ENCODE measurements around a stretch of chr11.

- RRBS, result no CpG with 5 or more reads among the region's 7 CpGs
Observed at GRCh38 chr11:68070810-68071807, 32.3 kb downstream of the TCIRG1 start.

DNA sequence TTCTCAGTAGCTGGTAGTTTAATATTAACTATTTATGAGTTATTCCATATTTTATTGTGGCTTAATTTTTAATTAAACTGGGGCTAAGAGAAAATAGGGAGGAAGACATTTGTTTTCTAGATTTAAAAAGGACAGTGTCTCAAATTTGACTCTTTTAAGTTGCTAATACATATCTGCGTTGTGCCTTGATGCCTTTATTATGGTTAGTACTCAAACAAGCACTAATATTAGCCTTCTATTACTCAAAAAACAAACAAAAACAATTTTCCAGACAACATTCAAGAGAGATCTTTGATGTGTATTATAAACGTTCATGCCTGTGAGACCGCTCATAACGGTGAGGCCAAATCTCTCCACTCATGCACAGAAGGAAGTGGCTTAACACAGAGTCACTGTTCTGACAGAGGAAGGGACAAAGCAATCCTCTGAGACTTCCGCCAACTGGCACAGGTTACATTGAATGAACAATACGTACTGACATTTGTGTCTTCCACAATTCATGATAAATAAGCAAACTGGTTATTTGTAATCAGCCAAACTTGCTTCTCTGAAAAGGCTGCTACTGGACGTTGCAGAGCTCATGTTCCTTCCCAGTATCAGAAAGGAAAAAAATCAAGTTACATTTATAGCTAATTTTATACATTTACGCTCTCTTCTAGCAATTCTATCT lies 30.5 kb downstream of the CHKA start:
- RRBS, result no CpG with 5 or more reads among the region's 8 CpGs

GRCh38 chr11:68211520-68212035 lies 1.5 kb downstream of the KMT5B start:
- RRBS, result no CpG with 5 or more reads among the region's 15 CpGs

DNA sequence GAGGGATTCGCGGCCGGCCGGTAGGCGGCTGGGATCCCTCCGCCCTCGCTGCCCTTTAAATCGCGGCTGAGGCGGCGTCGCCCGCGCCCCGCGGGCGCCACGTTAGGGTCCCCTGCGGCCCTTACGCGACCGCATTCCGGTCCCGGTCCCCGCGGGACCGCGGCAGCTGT lies 683 bp upstream of the KMT5B start:
- RRBS, result no CpG with 5 or more reads among the region's 28 CpGs

- RRBS, result under 1% methylated on average over 8 of the region's 33 CpGs
Observed at GRCh38 chr11:68297511-68298145, 14.8 kb upstream of the LRP5 start.

- RRBS, result 8% methylated on average over 3 of the region's 17 CpGs
Observed at GRCh38 chr11:68316840-68317496, 4.6 kb downstream of the LRP5 start.

GRCh38 chr11:68386179-68386718 lies 73.9 kb downstream of the LRP5 start:
- RRBS, result 96% methylated on average over 11 of the region's 45 CpGs

GRCh38 chr11:68396249-68397040 lies 64.1 kb upstream of the PPP6R3 start:
- RRBS, result no CpG with 5 or more reads among the region's 23 CpGs

GRCh38 chr11:68399285-68399916 lies 61.2 kb upstream of the PPP6R3 start:
- RRBS, result 25% methylated on average over 1 of the region's 11 CpGs

GRCh38 chr11:68403356-68403827 lies 57.2 kb upstream of the PPP6R3 start:
- RRBS, result 98% methylated on average over 3 of the region's 21 CpGs

DNA sequence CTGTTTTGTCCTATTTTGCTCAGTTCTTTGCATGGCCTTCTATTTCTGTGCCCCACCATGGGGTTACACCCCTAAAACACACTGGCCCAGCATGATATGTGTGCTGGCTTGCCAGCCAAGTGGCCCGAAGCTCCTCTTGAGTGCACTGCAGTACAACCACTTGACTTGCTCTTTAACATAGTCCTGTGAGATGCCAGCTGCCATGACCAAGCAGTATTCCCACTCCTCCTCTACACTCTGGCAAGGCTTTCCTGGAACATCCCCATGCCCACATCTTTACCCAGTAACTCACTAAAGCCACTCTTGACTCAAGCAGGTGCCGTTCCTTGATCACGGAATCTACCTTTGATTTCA lies 102.9 kb upstream of the GAL start:
- RRBS, result no CpG with 5 or more reads among the region's 3 CpGs

DNA sequence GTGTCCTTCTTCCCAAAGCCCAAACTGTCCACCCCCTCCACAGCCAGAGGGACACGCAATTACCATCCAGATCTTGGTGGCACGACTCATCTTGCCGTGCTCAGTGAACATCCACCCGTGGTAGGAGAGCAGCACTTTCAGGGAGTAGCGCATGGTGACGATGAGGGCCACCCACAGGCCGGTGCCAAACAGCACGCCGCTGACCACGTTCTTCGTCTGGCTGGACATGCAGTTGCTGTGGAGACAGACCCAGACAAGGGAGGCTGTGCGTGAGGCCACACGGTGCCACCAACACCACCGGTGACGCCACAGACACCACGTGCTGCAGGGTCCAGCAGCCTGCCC lies 34.3 kb downstream of the CPT1A start:
- RRBS, result 98% methylated on average over 3 of the region's 16 CpGs

- RRBS, result no CpG with 5 or more reads among the region's 8 CpGs
Observed at GRCh38 chr11:68815235-68815565, 26.5 kb downstream of the CPT1A start.

DNA sequence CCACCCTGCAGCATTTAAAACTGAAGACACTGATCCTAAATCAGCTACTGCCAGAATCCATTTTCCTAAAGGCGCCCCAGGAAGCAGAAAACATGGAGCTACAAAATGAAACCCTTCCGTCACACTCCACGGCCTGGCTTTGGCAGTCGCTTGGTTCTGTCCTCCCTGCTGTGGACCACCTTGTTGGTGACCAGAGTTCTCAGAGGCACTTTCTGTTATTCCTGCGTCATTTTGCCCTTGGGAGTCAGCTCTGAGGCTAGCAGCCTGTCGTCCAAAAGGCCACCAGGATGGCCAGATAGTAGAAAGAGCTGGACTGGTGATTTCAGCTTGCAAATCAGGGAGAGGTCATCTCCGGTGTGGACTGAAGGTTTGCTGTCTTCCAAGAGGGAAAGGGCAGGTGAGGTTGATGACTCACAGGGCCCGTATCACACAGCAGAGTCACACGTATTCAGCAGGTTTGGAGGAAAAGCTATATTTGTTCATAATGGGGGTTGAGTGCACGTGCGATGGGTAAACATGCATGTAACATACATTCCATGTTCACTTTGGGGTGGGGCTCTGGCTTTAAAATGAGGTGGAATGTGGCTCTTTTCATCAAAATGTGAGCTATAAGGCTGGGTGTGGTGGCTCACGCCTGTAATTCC lies 25.7 kb downstream of the MRPL21 start:
- RRBS, result no CpG with 5 or more reads among the region's 12 CpGs

- RRBS, result no CpG with 5 or more reads among the region's 15 CpGs
Observed at GRCh38 chr11:68897869-68898817, 5.5 kb downstream of the MRPL21 start.

GRCh38 chr11:69035974-69036311 lies 12.8 kb upstream of the TPCN2 start:
- RRBS, result no CpG with 5 or more reads among the region's 8 CpGs

DNA sequence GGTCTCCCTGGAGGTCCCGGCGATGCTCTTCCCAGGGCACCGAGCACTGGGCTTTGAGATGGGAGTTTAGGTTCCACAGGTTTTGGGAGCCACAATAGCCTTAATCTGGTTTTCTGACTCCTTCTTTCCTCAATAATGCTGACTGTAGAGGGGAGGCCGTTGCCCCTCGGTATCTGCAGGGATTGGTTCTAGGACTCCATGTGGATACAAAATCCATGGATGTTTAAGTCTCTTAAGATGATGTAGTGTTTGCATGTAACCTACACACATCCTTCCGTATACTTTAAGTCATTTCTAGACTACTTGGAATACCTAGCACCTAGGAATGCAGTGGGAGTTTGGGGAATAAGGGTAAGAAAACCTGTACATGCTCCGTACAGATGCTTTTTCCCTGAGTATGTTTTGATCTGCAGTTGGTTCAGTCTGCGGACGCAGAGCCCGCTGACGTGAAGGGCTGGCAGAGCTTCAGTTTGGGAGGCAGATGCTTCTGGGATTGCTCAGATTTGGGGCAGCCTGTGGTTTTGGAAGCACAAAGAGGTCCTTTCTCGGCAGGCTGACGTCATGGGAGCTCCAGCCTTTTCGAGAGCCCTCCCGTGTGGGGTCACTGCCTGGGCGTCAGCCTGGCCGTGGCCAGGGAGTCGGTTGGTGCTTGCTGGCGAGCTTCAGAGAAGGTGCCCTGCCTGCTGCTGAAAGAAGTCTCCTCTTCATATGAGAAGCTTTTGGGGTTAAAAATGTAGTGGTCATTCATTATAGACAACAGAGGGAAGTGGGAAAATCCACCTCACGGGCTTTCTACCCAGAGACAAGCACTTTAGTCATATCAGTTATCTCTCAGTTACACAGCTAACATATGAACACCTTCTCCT lies 26.6 kb downstream of the TPCN2 start:
- RRBS, result no CpG with 5 or more reads among the region's 20 CpGs

- RRBS, result 1% methylated on average over 5 of the region's 29 CpGs
Observed at GRCh38 chr11:69122642-69123509, 32.9 kb upstream of the SMIM38 start.

DNA sequence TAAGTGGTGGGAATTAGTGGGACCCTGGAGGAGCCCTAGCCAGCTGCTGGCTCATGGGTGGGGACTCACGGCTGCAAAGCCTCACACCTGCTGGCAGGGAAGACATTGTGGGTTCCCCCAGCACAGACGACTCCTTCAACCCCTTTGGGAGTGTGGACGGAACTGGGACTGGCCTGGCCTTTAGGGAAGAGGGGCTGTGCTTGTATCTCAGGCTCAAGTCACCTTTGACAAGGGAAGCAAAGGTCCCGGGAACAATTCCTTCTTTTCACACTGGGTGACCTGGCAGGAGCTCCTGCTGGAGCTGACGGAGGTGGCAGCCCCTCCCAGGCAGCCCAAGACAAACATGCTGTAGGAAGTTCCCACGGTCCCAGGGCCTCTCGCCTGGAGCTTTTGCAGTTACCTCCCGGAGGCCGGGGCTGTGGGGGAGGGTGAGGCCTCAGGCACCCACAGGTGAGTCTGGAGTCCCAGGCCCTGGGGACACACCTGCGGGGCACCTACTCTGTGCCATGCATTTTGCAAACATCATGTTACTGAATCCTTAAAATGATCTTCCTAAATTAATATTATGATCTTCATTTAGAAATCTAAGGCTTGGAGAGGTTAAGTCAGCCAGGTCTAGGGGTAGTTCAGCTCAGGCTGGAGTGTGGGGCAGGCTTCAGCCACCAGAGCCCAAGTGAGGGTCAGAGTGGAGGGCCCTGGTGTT lies 15.9 kb upstream of the MYEOV start:
- RRBS, result no CpG with 5 or more reads among the region's 10 CpGs

DNA sequence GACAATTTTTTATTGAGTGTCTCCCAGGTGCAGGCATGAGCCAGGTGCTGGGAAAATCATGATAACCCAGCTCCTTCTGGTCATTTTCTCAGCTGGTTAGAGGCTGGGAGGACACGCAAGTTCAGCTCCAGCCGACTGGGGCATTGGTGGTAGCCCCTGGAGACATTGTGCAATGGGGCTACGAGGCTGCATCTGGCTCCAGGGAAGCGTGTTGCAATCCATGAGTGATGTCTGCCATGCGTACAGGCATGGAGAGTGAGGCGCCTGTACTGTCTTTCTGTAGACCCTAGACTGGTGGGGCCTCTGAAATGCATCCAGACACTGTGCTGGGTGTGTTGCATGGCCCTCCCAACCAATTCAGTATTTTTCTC lies 2.6 kb downstream of the MYEOV start:
- RRBS, result no CpG with 5 or more reads among the region's 6 CpGs